ENCODE measurements around a stretch of chr19.

- CAGE, long polyA plus RNA, result no peak
- RRBS, result no CpG with 5 or more reads among the region's 9 CpGs
Measured at GRCh38 chr19:47488949-47489375, 4.9 kb upstream of the KPTN start.

GRCh38 chr19:47509956-47511058, 4.6 kb downstream of the NAPA start:
- CAGE, long polyA plus RNA, result no peak
- RRBS, result no CpG with 5 or more reads among the region's 22 CpGs

DNA sequence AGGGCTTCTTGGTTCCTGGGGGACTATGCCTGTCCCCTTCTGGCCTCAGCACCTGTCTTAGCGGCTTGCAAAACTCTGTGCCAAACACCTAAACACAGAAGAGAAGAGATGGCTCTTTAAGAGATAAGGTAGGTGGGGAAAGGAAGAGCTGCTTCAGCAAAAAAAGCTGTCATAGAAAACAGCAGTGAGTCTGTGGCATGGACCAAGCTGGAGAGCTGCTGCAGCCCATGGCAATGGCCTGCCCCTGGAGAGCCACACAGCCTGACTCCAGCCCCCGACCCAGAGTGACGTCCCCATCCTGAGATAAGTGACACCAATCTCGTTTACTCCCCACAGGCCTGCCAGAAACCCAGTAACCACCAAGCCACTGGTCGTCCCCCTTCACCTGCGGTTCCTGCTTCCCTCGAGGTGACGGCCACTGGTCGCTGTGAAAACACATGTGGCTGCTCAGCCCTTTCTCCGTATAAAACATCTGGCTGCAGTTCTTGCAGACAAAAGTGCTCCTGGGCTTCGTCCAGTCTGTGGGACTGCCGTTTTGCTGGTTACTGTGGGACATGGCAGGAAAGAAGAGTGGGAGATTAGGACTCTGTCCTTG, 25.0 kb upstream of the NAPA start:
- CAGE, long polyA plus RNA, result no peak
- RRBS, result no CpG with 5 or more reads among the region's 12 CpGs

GRCh38 chr19:47600043-47600509, 8.9 kb upstream of the BICRA start:
- CAGE, long polyA plus RNA, result no peak
- RRBS, result 0% methylated on average over 3 of the region's 34 CpGs

GRCh38 chr19:47618543-47619174, 9.7 kb downstream of the BICRA start:
- CAGE, long polyA plus RNA, result no peak
- RRBS, result no CpG with 5 or more reads among the region's 20 CpGs

- CAGE, long polyA plus RNA, result no peak
- RRBS, result no CpG with 5 or more reads among the region's 13 CpGs
Measured at GRCh38 chr19:47633987-47634492, 25.1 kb downstream of the BICRA start.

GRCh38 chr19:47694811-47695853, 18.1 kb upstream of the EHD2 start:
- CAGE, long polyA plus RNA, result no peak
- RRBS, result no CpG with 5 or more reads among the region's 36 CpGs

- CAGE, long polyA plus RNA, result no peak
- RRBS, result 90% methylated on average over 10 of the region's 51 CpGs
Measured at GRCh38 chr19:47725578-47726611, 12.7 kb downstream of the EHD2 start.

GRCh38 chr19:47742579-47742864, 2.8 kb upstream of the NOP53 start:
- CAGE, long polyA plus RNA, result no peak
- RRBS, result no CpG with 5 or more reads among the region's 7 CpGs

DNA sequence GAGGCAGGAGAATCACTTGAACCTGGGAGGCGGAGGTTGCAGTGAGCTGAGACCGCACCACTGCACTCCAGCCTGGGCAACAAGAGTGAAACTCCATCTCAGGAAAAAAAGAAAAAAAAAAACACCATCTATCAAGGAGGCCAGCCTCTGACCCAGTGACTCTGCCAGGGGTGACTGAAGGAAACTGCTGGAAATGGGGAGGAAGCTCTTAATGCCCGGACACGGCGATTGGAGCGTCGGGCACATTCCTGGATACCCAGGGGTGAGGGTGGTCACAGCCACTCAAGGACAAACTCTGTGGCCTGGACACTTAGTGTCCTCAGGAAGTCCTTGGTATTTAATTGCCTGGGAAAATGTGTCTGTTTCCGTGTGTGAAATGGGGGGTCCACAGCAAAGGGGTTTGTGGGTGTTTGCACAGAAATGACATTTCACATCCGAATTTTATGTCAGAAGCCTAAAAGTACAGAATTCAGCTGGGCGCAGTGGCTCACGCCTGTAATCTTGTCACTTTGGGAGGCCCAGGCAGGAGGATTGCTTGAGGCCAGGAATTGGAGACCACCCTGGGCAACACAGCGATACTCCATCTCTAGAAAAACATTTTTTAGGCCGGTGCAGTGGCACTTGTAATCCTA, 15.0 kb downstream of the NOP53 start:
- CAGE, long polyA plus RNA, result no peak
- RRBS, result no CpG with 5 or more reads among the region's 13 CpGs

GRCh38 chr19:47779761-47780294, 1.3 kb downstream of the SELENOW start:
- CAGE, long polyA plus RNA, result no peak
- RRBS, result no CpG with 5 or more reads among the region's 15 CpGs

GRCh38 chr19:48195022-48196361, 25.0 kb downstream of the ZSWIM9 start:
- CAGE, long polyA plus RNA, result no peak
- RRBS, result 48% methylated on average over 16 of the region's 80 CpGs

- CAGE, long polyA plus RNA, result start-site peak on the minus strand at chr19:48203949-48203969, 27 and 27 reads in 2 replicates
- RRBS, result no CpG with 5 or more reads among the region's 35 CpGs
Measured at GRCh38 chr19:48203650-48204535, 33.4 kb downstream of the ZSWIM9 start.

GRCh38 chr19:48244276-48244723, 11.4 kb downstream of the CARD8 start:
- CAGE, long polyA plus RNA, result no peak
- RRBS, result no CpG with 5 or more reads among the region's 6 CpGs

DNA sequence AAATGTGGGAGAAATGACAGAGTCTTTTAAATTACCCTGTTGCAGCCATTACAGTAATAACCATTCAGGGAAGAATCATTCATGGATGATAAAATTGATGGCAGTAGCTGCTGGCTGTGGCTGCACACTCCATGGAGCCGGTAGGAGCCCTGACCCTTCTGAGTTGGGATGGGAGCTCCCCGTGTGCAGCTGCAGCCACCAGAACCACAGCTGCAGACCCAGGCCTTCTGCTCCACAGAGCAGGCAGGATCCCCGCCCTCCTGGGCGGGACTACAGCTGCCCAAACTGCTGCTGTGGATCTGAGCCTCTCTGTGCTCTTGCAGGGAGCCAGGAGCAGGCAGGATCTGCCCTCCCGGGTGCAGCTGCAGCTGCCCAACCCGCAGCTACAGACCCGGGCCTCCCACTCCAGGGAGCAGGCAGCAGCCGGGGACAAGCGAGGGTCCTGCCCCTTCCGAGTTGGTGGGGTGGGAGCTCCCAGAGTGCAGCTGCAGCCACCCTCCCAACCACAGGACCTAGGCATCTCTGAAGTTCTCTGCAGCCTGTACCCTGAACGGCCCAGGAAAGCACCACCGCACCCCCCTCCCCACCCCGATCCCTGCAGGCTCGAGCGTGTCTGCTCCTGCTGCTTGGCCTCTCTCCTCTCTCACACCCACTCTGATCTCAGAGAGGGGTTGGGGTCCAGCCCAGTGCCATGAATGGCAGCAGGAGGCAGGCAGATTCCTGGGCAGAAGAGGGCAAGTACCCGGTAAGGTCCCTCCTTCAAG, 13.1 kb downstream of the ODAD1 start:
- CAGE, long polyA plus RNA, result no peak
- RRBS, result no CpG with 5 or more reads among the region's 16 CpGs

DNA sequence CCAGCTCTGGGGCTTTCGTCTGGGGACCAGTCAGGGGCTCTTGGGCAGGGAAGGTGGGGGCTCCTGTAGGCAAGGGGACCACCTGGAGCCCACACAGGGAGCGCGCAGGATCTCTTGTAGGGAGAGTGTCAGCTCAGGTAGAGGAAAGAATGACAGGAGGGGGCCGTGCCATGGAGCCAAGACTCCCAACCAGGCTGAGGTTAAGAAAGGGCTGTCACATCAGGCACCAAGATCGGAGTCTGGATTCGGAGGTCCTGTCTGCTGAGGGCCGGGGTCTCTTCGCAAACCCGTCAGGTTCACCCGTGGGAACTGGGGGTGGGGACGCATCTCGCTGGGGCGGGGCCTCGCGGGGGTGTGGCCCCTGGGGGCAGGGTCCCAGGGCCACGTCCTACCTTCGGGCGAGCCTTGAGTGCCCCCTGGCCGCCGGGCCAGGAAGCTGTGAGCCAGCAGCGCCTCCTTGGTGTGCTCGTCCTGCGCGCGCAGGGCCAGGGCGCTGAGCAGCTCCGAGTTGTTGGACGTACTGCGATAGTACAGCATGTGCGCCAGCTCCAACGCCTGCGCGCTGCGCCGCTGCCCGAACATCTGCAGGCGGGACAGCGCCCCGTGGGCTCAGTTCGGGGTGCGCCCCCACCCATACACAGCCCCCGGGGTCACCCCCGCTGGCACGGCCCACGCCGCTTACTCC, 8.4 kb downstream of the EMP3 start:
- CAGE, long polyA plus RNA, result no peak
- RRBS, result no CpG with 5 or more reads among the region's 46 CpGs

GRCh38 chr19:48362990-48363759, 565 bp downstream of the TMEM143 start:
- CAGE, long polyA plus RNA, result no peak
- RRBS, result 3% methylated on average over 6 of the region's 33 CpGs

- CAGE, long polyA plus RNA, result no peak
- RRBS, result 94% methylated on average over 2 of the region's 21 CpGs
Measured at GRCh38 chr19:48384009-48384573, 7.3 kb downstream of the KDELR1 start.

DNA sequence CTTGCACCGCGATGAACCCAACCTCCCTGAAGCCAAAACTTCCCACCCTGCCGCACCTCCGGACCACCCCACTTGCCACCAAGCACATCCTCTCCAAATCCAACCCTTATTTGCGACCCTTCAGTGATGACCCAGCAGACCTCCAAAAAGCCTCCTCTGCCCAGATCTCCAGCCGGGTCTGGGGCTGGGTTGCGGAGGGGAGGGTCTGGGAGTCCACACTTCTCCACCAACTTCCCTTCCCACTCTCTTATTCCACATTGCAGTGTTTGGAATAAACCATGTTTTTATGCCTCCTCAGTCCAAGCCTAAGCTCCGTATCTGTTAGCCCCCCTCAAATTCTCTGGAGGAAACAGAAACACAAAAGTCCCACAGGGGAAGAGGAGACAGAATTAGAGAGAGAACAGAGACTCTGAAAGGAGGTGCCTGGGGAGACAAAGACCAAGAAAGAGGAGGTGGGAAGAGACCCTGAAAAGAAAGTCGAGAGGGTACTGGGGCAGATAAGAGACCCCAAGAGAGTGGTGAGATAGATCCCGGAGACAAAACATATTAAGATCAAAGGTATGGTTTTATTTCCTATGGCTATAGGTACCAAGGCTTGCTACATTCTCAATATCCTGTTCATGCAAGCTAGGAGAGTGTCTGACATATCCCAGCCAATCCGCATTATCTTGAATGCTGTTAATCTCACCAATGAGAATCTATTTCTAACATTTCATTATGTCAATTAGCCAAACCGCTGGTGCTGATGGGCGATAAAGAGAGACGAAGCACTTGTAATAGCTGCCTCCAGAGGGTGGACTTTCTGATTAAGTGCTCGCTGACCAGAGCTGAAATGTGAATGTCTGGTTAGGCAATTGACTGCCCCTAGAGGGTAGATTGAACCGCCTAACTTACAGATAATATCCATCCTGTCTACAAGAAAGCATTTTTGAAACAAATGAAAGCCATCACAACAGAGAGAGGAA, 866 bp upstream of the GRWD1 start:
- CAGE, long polyA plus RNA, result no peak
- RRBS, result 11% methylated on average over 1 of the region's 16 CpGs

DNA sequence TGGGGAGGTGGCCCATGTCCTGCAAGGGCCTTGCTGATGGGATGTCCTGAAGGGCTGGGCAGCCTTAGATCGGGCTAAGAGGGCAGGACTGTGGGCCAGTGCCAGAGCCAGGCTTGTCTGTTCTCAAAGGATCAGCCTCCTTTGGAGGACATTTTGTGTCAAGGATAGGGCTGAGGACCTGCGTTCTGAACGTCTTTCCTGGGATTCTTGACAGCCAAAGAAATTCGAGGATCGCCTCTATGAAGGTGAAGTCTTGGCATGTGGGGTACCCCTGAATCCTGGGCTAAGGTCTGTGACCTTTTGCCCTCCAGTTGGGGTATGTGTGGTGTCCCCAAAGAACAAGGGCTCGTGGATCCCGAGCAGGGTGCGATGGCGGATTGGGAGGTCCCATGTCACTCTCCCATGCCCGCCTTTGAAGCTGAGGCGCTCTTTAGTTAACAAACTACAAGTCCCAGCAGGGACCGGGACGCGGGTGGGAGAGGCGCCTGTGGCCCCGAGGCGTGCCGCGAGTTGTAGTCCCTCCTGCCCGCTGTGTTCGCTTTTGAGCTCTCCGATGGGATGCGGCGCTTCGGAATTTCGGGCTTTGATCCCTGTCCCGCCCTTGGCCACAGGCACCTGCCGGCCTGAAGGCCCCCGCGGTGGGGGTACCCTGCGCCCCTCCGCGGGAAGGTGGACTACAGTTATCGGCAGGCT, 10.8 kb downstream of the CYTH2 start:
- CAGE, long polyA plus RNA, result no peak
- RRBS, result 0% methylated on average over 4 of the region's 34 CpGs